ENCODE measurements around the gene RGS16.

- PRO-cap, result bidirectional peak, plus-strand start at chr1:182144568, minus-strand start at chr1:182144337
Measured at GRCh38 chr1:182143712-182145053, 82.7 kb upstream of the ZNF648 start.

DNA sequence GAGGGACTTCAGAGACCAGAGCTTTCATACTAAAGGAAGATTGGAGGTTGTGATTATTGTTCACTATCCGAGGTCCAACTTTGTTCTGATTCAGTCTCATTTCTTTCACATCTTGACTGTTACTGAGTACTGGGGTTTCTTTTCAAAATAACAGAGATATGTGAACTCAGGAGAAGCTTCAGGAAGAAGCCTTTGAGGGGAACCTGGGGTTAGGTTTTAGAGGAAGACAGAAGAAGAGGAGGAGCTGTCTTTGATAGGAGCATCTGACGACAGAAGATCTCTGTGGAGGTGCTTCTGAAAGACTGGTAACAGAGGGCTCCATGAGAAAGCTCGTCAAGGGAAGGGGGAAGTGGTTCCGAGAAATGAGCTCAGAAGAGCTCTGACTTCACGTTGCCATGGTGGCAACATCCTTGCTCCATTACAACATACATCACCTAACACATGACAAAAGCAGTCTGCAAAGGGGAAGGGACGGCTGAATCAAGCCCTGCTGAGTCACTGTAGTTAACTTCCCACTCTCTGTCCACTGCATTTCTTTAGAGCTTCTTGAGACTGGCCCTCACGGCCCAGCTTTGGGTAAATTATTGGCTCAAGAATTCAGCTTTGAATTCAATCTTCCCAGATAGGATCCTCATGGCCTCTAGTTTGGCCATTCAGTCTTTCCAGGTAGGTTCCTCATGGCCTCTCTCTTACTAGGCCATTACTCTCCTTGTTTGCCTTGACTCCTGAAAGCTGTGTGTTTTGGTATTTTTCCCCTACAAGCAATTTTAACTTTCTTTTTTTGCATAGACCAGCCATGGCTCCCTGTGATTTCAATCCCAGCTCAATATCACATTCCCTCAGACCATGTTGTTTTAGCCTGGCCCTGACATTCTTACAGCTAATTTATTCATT, 87.9 kb upstream of the ZNF648 start:
- PRO-cap, result no peak

DNA sequence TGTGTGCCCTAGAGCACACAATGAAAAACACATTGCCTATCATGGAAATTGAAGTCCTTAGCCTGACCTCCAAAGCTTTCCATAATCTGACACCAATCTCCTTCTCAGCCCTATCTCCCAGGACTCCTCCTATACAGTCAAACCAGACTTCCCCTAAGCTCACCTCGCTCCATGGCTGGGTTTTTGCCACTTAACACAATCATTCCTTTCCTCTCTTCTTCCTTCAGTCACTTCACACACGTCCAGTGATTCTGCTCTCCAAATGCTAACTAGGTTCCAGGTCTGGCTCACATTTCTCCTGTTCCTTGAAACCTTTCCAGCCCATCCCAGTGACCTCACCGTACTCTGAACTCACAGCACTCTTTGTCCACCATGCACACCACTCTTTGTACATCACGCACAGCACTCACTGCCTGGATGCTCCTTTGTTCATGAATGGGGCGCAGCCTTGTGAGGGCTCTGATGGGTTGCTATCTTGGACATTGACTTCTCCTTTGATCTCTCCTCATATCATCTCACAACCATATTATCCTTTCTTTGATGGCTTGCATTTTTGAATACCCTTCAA, 98.4 kb downstream of the GLUL start:
- PRO-cap, result no peak

- PRO-cap, result no peak
Measured at GRCh38 chr1:182304540-182305180, 86.9 kb downstream of the GLUL start.

GRCh38 chr1:182315112-182315594, 76.4 kb downstream of the GLUL start:
- PRO-cap, result no peak

- PRO-cap, result no peak
Measured at GRCh38 chr1:182388169-182389287, 3.1 kb downstream of the GLUL start.

DNA sequence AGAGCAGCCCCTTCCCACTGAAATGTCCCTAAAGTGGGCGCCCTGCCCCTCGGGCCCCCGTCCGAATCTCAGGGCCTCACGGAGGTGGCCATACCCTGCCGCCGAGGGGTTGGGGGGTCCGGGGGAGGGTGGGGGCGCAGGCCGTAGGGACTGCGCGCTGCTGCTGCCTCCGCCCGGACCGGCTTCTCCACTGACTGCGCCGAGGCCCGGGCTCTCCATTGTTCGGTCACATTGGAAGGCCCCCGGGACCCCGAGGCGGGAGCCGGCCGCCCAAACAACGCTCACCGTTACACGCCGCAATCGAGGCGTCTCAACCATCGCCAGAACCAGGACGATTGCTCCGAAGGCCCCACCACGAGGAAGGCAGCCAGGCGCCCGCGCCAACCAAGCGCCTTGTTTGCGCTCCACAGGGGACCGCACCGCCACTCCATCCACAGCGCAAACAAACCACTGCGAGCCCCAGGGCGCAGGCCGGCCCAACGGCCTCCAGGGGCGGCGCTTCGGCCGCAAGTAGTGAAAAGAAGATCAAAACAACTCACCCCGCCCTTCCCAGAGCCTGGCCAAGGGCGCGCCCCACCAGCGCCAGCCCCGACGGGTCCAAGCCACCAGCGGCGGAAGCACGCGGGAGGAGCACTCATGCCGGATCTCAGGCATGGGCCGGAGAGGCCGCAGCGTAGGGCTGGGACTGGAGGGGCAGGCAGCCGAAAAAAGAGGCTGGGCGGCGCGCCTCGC, 534 bp downstream of the GLUL start:
- PRO-cap, result unidirectional peak, minus-strand start at position 198 of the sequence; bidirectional peak, plus-strand start at position 614 of the sequence, minus-strand start at position 435 of the sequence

- PRO-cap, result no peak
Measured at GRCh38 chr1:182398157-182398534, 2.3 kb downstream of the TEDDM1 start.

DNA sequence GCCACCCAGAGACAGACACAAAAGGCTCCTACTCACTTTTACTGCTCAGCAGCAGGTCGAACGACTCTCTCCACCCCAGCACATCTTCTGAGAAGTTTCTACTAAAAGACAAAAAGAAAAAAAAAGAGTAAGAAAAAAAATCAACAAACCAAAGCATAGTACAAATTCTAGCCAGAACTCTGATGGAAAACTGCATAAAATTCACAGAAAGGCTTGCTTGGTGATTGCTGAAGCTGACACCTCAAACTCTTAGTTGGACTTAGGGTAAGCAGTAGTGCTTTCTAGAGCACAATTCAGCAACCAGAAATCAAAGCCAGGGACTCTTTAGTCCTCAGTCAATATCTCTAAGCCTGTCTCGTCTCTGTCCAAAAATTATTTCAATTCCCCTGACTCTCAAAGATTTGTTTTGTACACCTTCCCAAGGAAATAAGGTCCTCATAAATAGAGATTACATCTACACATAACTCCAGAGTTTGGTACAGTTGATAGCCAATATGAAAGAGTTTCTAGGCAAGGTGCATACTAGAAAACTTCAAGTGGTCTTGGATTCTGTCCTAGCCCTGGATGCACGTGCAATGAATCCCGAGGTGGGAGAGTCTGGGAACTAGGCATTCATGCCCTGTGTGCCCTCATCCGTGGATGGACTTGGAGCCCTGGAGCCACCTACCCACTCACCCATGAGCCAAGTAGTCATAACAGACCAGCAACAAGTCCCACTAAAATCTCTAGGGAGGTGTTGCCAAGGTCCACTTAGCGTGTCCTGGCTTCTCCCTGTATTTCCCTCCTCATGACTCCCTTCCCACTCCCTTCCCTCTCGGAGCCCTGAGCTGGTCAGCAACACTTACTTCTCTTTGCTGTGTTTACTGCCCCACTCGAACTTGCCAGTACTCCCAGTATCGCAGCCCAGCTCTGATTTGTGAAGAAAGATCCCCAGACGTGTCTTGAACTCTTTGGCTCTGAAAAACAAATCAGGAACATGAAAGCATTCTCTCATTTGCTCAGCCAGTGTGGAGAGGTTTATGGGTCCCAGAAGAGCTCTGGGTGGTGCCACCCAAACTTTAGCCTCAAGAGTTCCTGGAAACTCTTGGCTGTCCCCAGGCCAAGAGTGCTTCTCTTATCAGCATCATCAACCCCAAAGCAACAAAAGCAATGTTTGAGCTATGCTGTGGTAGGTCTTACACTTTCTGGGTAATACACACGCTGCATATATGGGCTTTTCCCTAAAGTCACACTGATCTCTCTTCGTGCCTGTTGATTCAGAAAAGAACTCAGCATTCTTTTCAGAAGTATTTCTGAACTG, 1.4 kb downstream of the RGS16 start:
- PRO-cap, result no peak

DNA sequence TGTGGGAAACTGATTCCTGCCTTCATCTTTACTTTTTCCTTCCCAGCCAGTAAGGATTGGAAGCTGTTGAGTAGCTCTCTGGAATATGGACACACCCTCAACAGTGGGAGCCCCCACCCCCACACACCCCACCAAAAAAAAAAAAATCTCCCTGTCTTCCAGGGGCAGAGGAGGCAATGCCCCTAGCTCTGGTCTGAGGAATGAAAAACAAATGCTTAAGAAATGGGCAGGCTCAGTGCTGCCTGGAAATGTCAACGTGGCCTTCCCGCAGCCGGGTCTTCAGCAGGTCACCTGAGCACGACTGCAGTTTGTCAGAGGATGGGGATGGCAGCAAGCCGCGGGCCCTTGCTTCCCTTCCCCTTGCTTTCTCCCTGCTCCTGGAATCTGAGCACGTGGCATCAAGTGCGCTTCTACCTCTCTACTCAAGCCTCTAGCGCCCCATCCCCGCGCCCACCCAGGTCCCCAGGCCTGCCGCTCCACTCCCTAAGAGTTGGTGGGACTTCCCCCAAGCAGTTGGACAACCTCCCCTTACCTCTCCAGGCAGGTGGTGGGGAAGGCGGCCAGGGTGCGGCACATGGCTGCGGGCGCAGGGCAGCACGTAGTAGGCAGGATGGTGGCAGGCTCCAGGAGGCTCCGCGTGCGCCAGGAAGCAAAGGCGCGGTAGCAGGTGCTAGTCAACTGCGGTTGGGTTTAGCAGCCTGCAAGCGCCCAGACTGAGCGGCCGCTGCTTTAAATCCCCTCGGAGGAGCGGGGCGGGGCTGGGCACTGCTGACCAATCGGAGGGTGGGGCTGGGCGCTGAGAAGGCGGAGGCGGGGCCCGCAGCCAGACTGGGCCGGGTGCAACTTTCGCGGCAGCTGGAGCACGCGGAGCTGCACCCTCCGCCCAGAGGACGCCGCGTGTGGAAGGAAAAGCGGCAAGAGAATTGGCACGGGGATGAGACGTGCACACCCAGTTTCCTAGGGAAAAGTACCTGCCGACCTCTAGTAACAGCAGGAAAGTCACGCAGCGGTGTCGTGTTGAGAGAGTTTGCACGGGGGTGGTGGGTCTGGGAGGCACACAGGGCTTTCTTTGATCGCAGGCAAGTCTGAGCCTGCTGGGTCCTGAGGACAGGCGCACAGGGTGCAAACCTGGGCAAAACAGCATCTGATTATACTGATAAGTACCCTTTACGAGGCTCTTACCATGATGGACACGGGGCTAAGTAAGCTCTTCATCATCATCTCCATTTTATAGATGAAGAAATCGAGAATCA, at the start of gene RGS16:
RGS16 (minus strand) TSS at position 706 of the 1,253 bp plus-strand sequence.
- PRO-cap, result unidirectional peak, plus-strand start at position 306 of the sequence; bidirectional peak, plus-strand start at position 886 of the sequence, minus-strand start at position 706 of the sequence

DNA sequence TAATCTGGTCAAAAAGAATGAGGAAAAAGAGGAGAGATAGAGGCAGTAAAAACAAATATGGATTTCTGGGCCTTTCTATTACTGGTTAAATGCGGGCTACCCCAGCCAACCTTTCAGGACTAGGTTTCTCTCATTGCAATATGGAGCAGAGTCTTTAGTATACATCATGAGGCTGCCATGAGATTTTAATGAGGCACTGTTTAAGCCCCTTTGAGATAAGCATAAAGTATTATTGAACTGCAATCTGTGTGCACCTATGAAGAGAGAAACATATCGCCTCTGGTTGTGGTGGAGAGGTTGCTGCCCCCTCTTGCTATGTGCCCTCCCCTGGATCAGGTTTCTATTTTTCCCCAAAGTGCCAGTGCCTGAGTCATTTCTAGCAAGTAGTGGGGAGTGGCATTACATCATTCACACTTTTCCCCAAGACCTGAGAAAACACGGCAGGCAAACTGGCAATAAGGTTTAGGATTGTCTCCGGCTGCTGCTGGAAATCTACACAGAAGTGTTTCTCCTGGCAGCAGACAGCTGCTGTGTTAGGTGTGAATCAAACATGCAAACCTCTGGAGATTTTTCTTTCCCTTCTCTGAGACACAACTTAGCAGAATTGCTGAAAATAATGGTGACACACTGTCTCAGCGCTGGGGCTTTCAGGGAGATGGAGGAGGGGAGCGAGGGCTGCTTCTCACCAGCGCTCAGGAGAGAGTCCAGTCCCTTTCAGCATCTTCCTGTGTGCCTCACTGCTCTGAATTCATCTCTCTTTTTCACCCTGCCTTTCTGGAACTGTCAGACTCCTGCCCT, 13.6 kb upstream of the RGS16 start:
- PRO-cap, result no peak

DNA sequence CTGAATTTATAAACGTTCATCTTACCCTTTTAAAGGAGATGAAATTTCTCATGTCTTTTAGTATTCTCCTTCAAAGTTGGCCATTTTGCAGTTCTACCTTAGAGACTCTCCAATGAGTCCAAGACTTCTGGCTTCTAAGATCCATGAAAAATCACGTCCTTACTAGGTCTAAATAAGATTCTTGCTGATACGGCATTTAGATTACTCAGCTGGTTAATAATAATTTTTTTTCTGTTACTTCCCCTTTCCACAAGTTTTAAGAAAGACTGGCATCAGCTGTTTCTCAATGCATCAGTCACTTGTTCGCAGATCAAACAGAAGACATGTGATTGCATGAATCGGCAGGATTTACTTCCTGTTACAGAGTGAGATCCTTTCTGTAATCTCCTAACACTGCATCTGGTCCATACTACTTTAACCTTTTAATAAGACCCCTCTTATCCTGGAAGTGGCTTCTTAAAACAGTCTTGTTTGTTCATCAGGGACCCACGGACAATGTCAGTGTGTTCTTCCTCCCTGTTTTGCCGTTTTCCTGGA, 6.0 kb downstream of the NPL start:
- PRO-cap, result no peak

GRCh38 chr1:182848125-182849182, 9.3 kb downstream of the DHX9 start:
- PRO-cap, result no peak

- PRO-cap, result no peak
Measured at GRCh38 chr1:182861517-182862576, 22.7 kb downstream of the DHX9 start.

DNA sequence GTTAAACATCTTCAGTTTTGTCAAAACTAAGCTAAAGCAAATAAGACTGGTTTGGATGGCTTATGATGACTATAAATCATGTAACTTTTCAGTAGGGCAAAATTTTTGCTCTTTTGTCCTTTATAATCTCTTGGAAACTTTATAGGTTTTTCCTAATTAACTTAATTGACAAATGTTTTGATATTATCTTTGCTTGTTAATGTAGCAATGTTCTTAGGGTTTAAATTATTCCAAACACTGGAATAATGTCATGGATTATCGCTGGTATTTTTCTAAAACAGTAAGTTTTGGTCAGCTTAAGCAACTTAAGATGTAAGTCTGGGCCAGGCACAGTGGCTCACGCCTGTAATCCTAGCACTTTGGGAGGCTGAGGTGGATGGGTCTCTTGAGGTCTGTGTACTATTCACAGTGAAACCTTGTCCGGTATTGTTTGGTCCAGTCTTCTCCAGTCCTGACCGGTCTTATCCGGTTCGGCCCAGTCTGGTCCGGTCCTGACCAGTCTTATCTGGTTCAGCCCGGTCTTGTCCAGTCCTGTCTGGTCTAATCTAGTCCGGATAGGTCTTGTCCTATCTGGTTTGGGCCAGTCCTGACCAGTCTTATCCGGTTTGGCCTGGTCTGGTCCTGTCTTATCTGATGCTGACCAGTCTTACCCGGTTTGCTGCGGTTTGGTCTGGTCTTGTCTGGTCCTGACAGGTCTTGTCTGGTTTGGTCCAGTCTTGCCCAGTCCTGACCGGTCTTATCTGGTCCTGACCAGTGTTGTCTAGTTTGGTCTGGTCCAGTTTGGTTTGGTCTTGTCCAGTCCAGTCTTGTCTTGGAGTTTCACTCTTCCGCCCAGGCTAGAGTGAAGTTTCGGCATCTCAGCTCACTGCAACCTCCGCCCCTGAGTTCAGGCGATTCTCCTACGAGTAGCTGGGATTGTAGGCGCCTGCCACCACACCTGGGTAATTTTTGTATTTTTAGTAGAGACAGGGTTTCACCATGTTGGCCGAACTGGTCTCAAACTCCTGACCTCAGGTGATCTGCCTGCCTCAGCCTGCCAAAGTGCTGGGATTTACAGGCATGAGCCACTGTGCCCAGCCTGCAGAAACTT, 30.0 kb downstream of the DHX9 start:
- PRO-cap, result no peak

DNA sequence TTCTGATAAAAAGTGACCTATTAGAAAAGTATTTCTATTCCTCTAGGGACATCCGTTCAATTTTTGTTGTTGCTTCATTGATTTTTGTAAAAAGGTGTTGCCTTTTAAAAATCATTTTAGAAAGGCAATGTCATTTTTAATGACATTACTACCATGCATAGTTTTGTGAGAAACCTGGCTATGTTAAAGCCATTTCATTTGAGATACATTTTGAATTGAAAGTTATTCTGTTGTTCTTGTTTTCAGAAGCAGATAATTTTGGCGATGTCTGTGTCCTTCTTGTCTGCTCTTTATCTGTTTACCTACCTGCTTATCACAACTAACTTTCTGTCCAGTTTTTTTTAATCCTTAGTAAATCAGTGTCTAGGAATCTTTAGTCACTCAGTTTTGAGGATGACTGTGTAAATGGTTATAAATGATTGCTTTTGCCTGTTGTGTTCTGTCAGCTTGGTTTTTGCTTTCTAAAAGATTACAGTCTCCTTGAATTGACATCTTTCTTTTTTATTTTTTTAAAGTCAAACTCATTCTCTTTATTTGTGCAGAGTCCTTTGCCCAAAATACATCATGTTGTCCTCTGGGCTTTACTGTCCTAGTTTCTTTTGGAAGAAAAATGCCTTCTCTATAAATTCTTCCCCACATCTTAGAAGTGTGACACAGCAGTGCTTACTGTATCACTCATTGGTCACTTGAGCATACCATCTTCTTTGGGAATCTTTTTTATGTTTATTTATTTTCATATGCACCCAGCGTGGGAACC, 20.6 kb downstream of the LAMC1 start:
- PRO-cap, result no peak

DNA sequence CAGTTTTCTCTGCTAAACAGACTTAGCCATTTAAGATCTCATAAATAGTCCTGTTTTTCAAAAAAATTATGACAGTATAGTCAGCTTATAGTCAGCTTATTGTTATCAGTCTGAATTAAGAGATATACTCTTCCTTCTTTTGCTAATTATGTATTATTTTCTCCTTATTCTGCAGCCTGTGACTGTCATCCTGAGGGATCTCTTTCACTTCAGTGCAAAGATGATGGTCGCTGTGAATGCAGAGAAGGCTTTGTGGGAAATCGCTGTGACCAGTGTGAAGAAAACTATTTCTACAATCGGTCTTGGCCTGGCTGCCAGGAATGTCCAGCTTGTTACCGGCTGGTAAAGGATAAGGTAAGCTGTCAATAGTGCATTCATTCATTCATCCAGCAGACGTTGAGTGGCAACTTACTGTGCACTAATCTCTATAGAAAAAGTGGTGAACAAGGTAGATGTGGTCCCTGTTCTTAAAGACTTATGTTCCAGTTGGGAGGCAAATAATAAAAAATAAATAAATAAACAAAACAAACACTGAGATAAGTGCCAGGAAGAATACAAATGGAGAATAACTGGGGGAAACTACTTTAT, 58.9 kb upstream of the LAMC2 start:
- PRO-cap, result no peak

GRCh38 chr1:183136206-183136638, 49.8 kb upstream of the LAMC2 start:
- PRO-cap, result no peak

DNA sequence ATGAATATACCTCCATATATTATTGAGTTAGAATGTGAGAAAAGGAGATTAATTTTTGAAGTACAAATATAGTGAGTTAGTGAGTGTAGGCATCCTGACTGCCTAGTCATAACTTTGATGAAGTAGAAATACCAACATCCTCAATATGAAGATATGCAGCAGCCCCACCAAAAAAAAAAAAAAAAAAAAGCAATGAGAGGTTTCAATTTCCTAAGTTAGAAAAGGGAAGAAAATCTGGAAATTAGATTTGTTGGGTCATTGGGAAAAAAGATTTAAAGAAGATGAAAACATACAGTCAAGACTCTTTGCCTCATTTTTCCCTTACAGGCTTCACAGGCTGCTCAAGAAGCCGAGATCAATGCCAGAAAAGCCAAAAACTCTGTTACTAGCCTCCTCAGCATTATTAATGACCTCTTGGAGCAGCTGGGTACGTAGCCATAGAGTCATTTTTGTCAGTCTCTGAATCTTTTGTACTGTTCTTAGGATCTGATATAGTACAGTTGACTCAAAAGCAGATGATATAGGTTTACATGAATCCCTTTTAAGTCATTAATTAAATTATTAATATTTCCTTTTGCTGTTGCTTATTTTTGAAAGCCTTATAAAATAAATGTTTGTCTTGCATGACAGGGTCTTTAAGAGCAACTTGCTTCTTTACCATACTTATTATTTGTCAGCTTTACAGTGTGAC, 45.8 kb upstream of the LAMC2 start:
- PRO-cap, result no peak

DNA sequence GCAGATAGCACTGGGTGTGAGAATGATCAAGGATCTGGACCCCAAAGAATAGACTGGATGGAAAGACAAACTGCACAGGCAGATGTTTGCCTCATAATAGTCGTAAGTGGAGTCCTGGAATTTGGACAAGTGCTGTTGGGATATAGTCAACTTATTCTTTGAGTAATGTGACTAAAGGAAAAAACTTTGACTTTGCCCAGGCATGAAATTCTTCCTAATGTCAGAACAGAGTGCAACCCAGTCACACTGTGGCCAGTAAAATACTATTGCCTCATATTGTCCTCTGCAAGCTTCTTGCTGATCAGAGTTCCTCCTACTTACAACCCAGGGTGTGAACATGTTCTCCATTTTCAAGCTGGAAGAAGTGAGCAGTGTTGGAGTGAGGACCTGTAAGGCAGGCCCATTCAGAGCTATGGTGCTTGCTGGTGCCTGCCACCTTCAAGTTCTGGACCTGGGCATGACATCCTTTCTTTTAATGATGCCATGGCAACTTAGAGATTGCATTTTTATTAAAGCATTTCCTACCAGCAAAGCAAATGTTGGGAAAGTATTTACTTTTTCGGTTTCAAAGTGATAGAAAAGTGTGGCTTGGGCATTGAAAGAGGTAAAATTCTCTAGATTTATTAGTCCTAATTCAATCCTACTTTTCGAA, 57.7 kb downstream of the LAMC2 start:
- PRO-cap, result no peak

All from pulmonary artery (tissue), 1 donor.